H9 (cell line): ENCODE results near the genes GNAI2, ZMYND10 and IQCF6.

GRCh38 chr3:50165196-50165921 lies 10.2 kb downstream of the SEMA3F start:
- PRO-cap = no peak

DNA sequence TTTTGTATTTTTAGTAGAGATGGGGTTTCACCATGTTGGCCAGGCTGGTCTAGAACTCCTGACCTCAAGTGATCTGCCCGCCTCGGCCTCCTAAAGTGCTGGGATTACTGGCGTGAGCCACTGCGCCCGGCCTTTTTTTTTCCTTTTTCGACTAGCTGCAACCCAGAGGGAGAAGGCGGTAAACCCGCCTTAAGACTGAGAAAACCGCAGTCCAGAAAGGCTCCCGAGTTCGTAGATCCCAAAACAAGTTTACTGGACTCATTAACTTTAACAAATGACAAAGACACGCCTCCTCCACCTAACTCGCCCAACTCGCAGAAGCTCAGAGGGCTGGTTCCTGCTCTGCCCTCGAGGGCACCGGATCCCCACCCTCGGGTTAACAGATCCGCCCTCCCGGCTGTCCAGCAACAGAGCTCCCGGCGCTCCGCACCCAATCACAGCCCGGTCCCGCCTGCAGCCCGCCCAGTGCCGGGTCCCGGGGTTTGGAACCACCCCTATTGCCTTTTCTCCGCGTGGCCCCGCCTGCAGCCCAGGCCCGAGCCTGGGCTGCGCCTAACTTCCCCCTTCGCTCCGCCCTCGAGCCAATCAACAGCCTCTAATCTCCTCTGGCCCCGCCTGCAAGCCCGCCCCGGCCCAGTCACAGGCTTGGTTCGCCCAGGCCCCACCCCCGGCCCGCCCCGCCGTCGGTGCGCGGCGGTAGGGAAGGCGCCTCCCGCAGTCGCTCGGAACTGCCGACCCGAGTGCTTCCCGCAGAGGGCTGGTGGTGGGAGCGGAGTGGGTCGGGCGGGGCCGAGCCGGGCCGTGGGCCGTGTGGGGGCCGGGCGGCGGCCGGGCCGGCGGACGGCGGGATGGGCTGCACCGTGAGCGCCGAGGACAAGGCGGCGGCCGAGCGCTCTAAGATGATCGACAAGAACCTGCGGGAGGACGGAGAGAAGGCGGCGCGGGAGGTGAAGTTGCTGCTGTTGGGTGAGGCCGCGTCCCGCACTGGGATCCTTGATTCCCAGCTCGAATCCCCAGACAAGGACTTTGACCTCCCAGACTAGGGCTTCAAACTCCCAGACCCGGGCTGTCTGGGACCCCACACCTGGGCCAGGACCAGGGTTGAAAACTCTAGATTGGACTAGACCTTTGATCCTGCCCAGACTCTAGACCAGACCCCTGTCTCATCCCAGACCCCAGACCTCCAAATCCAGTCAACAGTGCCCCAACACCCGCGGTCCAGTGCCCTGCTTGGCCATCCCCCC lies at the start of gene GNAI2:
Gene GNAI2 (plus strand): TSS at position 717 of the 1,244 bp plus-strand sequence.
- PRO-cap = unidirectional peak, minus-strand start at position 324 of the sequence; bidirectional peak, plus-strand start at position 715 of the sequence, minus-strand start at position 381 of the sequence

DNA sequence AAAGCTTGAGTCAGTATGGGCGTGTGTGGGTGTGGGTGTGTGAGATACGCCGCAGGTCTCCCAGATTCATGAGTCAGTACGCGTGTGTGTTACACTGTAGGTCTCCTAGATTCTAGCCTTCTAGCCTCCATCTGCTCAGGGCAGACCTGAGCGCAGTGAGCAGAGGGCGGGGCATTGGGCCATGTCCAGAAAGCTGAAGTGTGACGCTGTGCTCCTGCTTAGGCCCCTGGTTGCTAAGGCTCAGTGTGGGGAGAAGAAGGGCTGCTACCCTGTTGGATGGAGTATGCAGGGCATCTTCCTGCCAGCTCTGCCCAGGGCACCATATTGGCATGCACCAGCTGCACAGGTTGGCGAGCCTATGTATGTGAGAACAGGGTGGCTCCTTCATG lies 15.4 kb downstream of the GNAI2 start:
- PRO-cap = no peak

- PRO-cap = no peak
Observed at GRCh38 chr3:50258049-50258691, 10.8 kb upstream of the SEMA3B start.

DNA sequence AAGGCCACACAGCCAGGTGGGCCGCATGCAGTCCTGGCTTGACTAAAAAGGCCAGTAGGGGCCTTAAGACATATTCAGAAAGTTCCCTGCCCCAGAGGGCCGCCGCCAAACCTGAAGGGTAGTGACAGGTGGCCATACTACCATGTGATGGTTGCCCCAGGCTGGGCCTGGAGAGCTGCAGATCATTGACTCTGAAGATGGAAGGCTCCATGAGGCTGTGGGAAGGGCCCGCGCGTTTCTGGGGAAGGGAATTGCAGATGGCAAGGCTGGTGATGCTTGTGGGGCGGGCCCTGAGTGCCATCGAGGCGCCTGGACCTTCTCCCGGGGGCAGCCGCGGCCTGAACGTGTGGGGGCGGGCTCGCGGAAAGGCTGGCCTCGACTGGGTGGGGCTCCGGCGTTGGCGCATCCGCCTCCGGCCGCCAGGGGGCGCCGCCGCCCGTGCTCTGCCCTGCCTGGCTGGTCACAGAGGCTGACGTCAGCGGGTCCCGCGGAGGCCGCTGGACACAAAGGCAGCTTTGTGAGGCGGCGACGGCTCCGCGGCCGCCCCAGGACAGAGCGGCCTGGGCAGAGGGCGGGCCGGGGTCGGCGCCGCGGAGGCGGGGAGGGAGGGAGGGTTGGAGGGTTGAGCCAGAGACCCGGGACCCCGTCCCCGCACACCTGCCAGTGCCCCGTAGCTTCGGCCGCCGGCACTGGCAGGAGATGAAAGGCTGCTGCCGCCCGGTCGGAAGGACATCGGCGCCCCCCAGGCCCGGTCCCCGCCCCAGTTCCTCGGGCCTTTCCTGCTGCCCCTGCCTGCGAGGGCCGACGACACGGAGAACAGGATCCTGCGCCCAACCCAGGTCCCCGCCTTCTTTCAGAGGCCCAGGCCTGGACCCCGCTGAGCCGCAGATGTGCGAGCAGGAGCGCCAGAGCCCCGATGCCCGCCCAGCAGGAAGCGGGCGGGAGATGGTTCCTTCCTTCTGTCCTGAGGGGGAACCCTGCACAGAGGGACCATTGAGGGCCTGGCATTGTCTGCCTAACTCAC lies 8.9 kb upstream of the SEMA3B start:
- PRO-cap = bidirectional peak, plus-strand start at position 502 of the sequence, minus-strand start at position 344 of the sequence; bidirectional peak, plus-strand start at position 654 of the sequence, minus-strand start at position 701 of the sequence; bidirectional peak, plus-strand start at position 780 of the sequence, minus-strand start at position 790 of the sequence; bidirectional peak, plus-strand start at position 908 of the sequence, minus-strand start at position 918 of the sequence

GRCh38 chr3:50262767-50264058 lies 5.7 kb upstream of the SEMA3B start:
- PRO-cap = no peak

GRCh38 chr3:50267271-50267982 lies 1.5 kb upstream of the SEMA3B start:
- PRO-cap = bidirectional peak, plus-strand start at chr3:50267658, minus-strand start at chr3:50267407

DNA sequence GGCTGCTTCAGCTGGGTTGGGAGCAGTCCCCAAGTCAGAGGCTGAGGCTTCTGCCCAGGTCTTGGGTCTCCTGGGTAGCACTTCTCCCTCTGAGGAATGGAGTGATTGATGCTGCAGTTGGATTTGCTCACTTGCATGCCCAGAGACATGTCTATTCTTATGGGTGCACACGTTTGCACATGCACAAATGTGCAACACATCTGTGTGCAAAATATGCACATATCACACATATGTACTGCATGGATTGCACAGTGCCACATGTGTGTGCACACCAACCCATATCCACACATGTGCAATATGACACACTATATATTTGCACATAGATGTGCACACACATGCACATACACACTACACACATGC lies 738 bp upstream of the SEMA3B start:
- PRO-cap = no peak

DNA sequence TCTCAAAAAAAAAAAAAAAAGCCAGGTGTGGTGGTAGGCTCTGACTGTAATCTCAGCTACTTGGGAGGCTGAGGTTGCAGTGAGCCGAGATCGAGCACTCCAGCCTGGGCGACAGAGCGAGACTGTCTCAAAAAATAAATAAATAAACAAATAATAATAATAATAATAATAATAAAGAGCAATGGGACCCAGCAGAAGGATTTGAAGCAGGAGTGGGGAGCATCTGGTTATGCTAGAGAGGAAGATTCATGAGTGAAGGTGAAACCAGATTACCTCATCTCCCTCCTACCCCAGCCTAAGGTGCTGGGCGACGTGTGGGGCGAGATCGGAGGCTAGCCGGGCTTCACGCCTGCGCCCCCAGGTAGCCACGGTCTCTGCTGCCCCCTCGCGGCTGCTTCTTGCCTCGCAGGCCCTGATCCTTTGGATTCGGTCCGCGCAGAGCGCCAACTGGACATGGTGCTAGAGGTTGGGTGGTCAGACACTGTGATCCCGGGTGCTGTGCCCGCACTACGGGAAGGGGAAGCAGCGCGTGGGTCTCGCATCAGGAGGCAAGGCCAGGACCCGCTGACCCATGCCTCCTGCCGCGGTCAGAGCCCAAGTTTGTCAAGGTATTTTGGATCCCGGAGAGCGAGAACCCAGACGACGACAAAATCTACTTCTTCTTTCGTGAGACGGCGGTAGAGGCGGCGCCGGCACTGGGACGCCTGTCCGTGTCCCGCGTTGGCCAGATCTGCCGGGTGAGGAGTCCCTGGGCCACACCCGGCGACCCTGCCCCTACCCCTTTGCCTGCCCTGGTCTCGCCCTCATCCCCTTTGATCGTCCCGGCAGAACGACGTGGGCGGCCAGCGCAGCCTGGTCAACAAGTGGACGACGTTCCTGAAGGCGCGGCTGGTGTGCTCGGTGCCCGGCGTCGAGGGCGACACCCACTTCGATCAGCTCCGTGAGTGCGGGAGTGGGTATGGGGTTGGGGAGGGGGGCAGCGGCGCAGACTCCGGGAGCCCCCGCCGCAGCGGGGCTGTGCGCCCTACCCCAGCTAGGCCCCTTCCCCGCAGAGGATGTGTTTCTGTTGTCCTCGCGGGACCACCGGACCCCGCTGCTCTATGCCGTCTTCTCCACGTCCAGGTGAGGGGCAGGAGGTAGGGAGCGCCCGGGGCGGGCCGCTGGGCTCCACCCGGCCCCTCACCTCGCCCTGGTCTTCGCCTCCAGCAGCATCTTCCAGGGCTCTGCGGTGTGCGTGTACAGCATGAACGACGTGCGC lies 4.2 kb downstream of the SEMA3B start:
- PRO-cap = no peak

DNA sequence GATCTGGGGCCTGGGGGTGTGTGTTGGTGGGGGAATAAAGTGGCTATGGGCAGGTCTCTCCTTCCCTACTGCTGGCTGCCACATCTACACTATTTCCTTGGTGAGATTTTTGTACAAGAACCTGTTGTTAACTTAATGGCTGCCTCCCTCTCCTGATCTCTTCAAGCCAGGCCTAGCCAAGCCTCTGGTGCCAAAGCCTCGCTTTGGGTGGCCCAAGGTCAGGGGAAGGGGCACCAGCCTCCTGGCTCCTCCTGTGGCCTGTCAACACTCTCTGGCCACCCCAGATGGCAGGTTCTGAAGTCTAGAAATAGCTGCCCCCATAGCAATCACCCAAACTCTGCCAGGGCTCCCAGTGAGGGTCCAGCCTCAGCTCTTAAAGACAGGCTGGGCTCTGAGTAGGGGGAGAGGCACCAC lies 5.0 kb downstream of the IFRD2 start:
- PRO-cap = no peak

GRCh38 chr3:50333490-50334263 lies 5.7 kb upstream of the TUSC2 start:
- PRO-cap = no peak

- PRO-cap = unidirectional peak, plus-strand start at chr3:50345848
Observed at GRCh38 chr3:50345602-50346284, at the start of gene ZMYND10. Gene ZMYND10, minus strand, starts transcription at chr3:50345732.

- PRO-cap = no peak
Observed at GRCh38 chr3:50388896-50389455, 29.7 kb upstream of the TMEM115 start.

GRCh38 chr3:50581954-50582926 lies 12.9 kb downstream of the HEMK1 start:
- PRO-cap = no peak

DNA sequence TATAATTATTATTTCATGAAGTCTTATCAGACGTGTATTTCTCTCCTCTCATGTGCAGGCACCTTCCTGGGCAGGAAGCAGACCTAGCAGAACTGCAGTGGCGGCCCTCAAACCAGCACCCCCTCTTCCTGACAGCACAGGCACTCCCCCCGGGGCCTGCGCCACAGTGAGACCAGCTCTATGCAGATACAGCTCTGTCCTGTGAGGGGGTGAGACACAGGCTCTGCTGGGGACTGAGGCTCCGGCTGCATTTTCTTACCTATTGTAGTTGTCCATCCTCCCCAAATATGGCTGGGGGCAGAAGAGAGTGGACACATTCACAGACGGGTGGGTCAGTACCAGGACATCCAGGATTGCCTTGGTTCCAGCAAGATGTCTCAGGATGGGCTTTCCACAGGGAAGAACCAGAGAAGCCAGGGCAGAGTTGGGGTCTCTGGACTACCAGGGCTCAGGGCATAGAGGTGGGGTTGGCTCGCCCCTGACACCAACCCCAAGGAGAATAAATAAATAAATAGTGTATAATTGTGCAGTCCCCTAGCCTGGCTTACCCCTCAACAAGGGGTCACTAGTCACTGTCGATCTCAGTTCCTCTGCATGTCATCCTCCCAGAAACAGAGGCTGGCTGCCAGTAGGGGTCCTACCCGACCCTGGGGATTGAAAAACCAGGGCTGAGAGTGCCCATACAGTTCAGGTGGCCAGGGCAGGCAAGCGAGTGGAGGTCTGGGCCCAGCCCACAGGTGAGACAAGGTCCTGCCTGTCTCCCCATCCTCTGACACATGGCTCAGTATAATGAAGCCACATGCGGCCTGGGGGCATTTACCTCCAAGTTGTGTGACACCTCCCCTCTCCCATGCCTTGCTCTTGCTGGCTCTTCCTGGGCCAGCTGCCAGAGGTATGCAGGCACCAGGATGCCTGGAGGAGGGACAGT lies 4.7 kb downstream of the CISH start:
- PRO-cap = no peak

DNA sequence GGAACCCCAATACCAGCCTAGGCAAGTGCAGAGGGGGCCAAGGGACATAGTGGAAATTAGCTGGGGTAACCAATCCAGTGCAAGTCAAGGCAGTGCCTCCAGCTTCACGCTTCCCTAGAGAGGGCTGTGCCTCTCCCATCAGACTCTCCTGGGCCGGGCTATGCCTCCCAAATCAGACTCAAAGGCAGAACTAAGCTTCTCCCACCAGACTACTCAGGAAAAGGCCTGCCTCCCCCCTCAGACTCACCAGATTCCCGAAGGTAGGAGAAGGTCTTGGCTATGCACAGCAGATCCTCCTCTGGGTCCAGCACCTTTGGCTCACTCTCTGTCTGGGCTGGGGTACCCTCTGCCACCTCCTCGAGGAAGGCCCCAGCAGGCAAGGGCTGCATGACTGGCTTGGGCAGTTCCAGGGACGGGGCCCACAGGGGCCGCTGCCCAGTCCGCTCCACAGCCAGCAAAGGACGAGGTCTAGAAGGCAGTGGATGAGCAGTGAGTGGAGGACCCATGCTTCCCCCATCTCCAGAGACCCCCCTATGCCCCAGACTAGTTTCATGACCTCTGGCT lies 3.4 kb downstream of the CISH start:
- PRO-cap = no peak

DNA sequence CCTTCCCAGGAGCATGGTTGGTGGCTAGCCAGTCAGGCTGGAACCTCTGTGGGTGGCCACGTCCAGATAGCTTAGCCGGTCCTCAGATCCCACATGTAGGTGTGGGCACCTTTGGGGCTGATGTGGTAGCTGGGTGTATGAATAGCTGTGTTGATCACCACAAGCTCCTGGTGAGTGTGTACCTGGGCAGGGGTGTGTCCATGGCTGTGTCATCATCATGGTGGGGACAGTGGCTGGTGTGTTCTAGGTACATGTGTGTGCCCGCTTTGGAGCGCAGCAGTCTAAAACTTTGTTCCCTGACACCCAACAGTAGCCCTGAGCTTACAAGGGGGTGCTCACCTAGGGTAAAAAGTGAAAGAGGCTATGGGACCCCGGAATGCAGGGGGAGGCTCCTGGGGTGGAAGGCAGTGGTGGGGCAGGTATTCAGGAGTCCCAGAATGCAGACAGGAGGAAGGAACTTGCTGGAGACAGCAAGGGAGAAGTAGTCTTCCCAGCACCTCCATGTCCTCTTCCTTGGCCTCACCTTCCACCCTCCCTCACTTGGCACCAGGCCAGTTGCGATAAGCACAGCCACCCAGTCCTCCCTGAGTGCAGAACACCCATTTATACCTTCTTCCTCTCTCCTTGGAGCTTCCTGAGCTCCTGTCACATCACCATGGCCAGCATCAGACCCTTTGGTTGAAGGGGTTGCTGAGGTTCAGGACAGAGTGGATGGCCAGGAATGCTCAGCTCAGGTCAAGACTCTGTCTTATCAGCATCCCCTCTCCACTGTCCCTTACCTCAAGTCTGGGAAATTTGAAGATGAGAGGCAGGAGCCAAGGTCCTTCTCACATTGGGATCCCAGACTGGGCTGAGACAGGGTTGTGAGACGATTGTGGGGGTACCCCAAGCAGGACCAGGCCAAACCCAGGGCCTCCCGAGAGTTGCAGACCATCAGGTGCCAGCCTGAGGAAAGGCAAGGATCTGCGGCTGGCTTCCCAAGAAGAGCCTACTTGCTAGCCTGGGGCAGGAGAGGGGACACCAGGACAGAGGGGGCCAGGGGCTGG lies 1.1 kb downstream of the CISH start:
- PRO-cap = no peak

- PRO-cap = no peak
Observed at GRCh38 chr3:50620365-50621279, 3.7 kb downstream of the MAPKAPK3 start.

DNA sequence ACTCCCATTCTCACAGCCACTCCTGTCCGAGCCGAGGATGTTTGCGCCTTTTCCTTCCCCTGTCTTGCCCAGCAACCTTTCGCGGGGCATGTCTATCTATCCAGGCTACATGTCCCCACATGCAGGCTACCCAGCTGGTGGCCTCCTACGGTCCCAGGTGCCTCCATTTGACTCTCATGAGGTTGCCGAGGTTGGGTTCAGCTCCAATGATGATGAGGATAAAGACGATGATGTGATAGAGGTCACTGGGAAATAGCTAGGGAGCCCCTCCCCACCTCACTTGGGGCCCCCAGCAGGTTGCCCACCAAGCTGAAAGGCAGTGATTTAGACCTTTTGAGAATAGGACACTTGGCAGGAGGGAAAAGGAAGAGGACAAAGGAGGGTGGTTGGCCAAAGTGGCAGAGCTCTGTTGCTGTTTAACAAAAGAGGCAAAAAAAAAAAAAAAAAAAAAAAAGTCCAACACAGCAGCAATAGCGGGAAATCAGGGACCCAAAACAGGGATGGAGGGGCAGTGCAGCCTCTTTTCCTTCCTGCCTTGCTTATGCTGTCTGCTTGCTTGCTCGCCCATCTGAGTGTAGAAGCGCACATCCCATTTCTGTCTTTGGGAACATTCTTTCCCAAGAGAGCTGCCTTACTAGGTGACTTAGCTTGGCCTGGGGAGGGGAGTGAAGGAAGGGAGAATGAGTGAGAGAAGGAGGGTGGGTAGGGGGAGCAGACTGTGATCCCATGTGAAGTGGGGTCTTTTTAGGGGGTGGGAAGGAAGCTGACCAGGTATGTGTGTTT lies 7.7 kb upstream of the TEX264 start:
- PRO-cap = no peak

DNA sequence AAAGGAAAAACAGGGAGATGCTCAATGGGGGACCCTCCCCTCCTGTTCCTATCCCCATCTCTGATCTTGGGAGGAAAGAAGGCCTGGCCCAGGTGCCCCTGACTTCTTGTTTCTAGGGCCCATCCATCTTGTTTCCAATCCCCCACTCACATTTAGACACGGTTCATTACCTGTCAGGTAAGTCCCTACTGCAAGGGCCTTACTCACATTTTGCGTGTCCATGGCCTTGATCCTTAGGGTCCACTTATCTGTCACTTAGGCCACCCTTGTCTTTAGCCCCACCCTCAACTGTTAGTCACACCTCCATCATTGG lies at the start of gene IQCF6:
Gene IQCF6 (minus strand): TSS at position 235 of the 313 bp plus-strand sequence.
- PRO-cap = no peak